ENCODE data around the genes FUT7, SSNA1, RNF224, SLC34A3 and CACNA1B.

DNA sequence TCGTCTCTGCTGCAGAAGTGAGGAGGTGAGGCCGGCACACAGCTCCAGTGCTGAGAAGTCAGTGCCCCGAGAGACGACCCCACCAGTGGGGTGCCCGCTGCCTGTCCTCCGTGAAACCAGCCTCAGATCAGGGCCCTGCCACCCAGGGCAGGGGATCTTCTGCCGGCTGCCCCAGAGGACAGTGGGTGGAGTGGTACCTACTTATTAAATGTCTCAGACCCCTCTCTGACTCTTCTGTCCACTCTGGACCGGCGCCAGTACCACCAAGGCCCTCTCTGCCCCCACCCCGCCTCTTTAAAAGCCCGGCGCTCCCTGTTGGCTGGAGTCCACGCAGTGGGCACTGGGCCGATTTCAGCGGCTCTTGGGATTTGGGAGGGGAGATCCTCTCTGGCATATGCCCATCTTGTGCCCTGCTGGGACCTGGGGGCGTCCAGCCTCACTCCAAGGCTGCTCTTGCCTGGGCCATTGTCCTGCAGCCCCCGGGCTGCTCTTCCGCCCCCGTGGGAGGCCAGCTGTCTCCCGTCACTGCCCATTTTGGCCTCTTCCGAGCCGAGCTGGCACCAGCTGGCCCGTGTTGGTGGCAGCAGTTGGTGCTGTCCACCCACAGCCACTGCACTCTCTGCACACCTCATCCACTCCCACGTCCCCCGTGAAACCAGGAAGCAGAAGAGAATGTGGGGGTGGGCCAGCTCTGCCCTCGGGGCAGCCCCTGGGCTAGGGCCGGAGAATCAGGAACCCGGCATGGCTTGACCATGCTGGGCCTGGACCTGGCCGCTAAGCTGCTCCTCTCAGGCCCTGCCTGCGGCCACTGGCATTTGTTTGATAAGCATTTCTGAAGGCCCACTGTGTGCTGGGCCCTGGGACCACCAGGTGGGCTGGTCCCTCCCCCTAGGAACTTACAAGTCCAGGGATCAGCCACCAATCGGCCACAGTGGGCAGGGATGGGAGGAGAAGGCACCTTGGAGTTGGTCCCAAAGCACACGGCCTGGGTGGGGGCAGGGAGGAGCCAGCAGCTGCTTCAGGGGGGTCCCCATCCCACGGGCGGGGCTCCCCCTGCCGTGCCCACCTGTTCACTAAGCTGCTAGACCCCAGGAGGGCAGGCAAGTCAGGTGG lies 2.1 kb downstream of the C8G start:
- RRBS, result 52% methylated on average over 5 of the region's 35 CpGs
CAGE:
- cytosol, long polyA plus RNA, result no peak
- long polyA plus RNA, result no peak
- nucleus, long polyA plus RNA, result no peak

GRCh38 chr9:137031775-137032866 lies at the start of gene FUT7:
Gene FUT7, minus strand, starts transcription at chr9:137032088.
- RRBS, result 77% methylated on average over 5 of the region's 28 CpGs
CAGE:
- cytosol, long polyA plus RNA, result no peak
- long polyA plus RNA, result no peak
- nucleus, long polyA plus RNA, result no peak

- RRBS, result 2% methylated on average over 52 of the region's 116 CpGs
CAGE:
- cytosol, long polyA plus RNA, result start-site peak on the plus strand at chr9:137188672-137188713, 106 and 106 reads in 2 replicates
- long polyA plus RNA, result start-site peak on the plus strand at chr9:137188644-137188714, 159 and 150 reads in 2 replicates
- nucleus, long polyA plus RNA, result no peak
Measured at GRCh38 chr9:137188384-137189450, at the start of gene SSNA1. Gene SSNA1, plus strand, starts transcription at chr9:137188676.

GRCh38 chr9:137226836-137227975 lies at the start of gene RNF224:
Gene RNF224, plus strand, starts transcription at chr9:137227502.
- RRBS, result no CpG with 5 or more reads among the region's 32 CpGs
CAGE:
- cytosol, long polyA plus RNA, result no peak
- long polyA plus RNA, result no peak
- nucleus, long polyA plus RNA, result no peak

- RRBS, result 46% methylated on average over 13 of the region's 34 CpGs
CAGE:
- cytosol, long polyA plus RNA, result no peak
- long polyA plus RNA, result no peak
- nucleus, long polyA plus RNA, result no peak
Measured at GRCh38 chr9:137230042-137231067, at the start of gene SLC34A3. Gene SLC34A3, plus strand, starts transcription at chr9:137230901.

DNA sequence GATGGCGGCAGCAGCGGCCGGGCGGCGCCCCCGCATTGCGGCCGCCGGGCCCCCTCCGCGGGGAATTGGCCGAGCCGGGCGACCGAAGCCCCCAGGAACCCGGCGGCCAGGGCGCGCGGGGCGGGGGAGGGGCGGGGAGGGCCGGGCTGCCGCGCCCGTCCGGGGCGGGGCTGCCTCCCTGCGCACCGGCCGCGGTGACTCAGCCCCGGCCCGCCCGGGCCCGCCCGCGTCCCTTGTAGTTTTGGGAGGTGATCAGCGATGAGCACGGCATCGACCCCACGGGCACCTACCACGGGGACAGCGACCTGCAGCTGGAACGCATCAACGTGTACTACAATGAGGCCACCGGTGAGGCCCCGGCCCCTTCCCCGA lies 381 bp downstream of the TUBB4B start:
- RRBS, result 4% methylated on average over 7 of the region's 49 CpGs
CAGE:
- cytosol, long polyA plus RNA, result no peak
- long polyA plus RNA, result no peak
- nucleus, long polyA plus RNA, result no peak

- RRBS, result 88% methylated on average over 3 of the region's 22 CpGs
CAGE:
- cytosol, long polyA plus RNA, result no peak
- long polyA plus RNA, result no peak
- nucleus, long polyA plus RNA, result no peak
Measured at GRCh38 chr9:137272994-137273893, 4.3 kb upstream of the TOR4A start.

DNA sequence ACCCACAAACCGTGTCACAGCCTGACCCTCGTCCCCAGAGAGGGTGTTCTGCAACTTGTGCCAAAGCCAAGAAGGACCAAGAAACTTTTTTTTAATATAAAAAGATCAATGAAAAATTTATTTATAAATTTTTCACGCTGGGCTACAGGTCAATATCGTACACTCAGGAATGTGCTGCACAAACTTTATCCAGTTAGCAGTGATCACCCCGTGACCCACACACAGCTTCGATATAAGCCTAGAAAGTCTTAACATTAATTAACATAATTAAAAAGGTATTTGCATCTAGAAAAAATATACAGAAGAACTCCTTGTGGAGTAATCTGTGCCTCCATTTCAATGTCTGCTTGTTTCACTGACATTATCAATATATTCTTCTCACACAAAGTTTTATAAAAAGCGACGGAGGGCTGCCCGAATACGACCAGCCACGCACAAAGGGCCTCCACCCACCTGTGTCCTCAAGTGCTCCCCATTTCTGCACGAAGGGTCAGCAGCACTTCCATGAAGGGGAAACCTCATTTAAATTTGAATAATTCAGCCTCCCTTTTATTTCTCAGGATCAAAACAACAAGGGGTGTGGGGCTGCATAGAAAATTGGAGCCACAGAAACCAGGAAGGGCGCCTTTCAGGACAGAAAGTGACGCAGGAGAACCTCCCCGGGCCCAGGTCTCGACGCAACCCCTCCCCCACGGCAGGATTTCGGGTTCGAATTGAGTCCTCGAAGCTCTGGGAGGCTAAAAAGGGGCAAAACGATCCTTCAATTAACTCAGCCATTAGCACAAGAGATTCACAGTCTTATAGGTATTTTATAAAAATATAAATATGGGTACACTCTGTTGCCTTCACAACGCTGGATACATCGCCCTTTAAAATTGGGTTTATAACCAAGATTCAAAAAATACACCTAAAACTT lies 2.3 kb downstream of the NRARP start:
- RRBS, result no CpG with 5 or more reads among the region's 24 CpGs
CAGE:
- cytosol, long polyA plus RNA, result no peak
- long polyA plus RNA, result no peak
- nucleus, long polyA plus RNA, result no peak

DNA sequence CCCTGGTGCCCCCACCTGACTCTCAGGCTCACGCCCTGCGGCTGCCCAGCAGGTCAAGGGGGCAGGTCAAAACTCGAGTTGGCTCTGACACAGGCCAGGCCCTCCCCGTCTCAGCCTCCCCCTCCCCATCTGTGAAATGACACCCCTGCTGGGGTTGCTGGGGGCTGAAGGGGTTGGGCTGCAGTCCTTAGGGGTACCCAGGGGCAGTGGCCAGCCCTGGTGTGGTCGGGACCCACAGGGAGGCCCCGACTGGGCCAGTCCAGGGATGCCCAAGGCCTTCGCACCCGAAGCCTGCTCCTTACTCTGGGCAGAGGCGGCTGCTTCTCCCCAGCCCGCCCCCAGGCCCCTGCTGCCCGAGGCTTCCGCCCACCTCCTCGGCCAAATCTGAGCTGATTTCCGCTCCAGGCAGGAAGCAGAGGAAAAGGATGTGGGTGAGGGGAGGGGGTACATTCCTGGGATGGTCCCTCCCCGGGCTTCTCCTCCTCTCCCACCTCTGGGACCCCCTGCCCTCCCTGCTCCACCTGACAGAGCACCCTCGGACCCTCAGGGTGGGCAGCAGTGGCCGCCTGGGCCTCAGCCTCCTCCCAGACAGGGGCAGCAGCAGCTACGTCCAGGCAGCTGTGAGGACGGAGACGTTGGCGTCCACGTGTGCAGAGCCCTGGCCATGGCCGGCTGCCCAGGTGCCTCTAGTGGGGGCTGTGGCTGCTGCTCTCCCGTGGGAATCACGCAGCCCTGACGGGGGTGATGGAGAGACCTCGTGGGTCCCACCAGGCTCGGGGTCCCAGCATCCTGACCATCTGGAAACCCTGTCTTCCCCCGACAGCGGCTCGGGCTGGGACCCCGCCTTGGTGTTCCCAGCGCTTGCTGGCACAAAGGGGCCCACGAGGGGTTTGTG lies 4.1 kb upstream of the NRARP start:
- RRBS, result 78% methylated on average over 1 of the region's 34 CpGs
CAGE:
- cytosol, long polyA plus RNA, result no peak
- long polyA plus RNA, result no peak
- nucleus, long polyA plus RNA, result no peak

- RRBS, result 82% methylated on average over 7 of the region's 23 CpGs
CAGE:
- cytosol, long polyA plus RNA, result no peak
- long polyA plus RNA, result no peak
- nucleus, long polyA plus RNA, result no peak
Measured at GRCh38 chr9:137436730-137437469, 4.3 kb downstream of the ENTPD8 start.

- RRBS, result no CpG with 5 or more reads among the region's 19 CpGs
CAGE:
- cytosol, long polyA plus RNA, result no peak
- long polyA plus RNA, result no peak
- nucleus, long polyA plus RNA, result no peak
Measured at GRCh38 chr9:137444887-137445743, 4.0 kb upstream of the ENTPD8 start.

DNA sequence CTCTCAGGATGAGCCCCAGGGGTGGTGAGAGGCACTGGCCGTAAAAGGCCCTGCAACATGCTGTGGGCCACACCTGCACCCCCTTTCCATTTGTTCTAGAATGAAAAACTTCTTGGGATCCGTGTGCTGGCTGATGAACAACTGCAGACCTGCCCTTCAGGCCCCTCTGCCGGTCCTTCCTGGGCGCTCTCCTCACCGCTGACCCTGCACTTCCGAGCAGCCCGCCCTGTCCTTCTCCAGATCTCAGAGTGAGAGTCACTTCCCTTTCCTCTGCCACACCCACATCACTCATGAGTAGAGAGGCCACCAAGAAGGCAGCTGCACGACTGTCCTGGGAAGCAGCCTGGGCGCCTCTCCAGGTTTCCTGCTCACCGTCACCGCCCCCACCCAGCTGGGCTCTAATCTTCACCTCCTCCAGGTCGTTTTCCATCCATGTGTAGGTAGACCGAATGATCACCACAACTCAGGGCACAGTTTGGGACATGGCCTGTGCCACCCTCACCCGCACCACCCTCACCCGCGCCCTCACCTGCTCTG lies 35.0 kb upstream of the NSMF start:
- RRBS, result no CpG with 5 or more reads among the region's 16 CpGs
CAGE:
- cytosol, long polyA plus RNA, result no peak
- long polyA plus RNA, result no peak
- nucleus, long polyA plus RNA, result no peak

DNA sequence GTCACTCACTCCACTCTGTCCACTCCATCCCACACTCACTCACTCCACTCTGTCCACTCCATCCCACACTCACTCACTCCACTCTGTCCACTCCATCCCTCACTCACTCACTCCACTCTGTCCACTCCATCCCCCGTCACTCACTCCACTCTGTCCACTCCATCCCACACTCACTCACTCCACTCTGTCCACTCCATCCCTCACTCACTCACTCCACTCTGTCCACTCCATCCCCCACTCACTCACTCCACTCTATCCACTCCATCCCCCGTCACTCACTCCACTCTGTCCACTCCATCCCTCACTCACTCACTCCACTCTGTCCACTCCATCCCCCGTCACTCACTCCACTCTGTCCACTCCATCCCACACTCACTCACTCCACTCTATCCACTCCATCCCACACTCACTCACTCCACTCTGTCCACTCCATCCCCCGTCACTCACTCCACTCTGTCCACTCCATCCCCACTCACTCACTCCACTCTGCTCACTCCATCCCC lies 32.7 kb downstream of the PNPLA7 start:
- RRBS, result no CpG with 5 or more reads among the region's 4 CpGs
CAGE:
- cytosol, long polyA plus RNA, result no peak
- long polyA plus RNA, result no peak
- nucleus, long polyA plus RNA, result no peak

- RRBS, result no CpG with 5 or more reads among the region's 3 CpGs
CAGE:
- cytosol, long polyA plus RNA, result no peak
- long polyA plus RNA, result no peak
- nucleus, long polyA plus RNA, result no peak
Measured at GRCh38 chr9:137517981-137518463, 32.2 kb downstream of the PNPLA7 start.

DNA sequence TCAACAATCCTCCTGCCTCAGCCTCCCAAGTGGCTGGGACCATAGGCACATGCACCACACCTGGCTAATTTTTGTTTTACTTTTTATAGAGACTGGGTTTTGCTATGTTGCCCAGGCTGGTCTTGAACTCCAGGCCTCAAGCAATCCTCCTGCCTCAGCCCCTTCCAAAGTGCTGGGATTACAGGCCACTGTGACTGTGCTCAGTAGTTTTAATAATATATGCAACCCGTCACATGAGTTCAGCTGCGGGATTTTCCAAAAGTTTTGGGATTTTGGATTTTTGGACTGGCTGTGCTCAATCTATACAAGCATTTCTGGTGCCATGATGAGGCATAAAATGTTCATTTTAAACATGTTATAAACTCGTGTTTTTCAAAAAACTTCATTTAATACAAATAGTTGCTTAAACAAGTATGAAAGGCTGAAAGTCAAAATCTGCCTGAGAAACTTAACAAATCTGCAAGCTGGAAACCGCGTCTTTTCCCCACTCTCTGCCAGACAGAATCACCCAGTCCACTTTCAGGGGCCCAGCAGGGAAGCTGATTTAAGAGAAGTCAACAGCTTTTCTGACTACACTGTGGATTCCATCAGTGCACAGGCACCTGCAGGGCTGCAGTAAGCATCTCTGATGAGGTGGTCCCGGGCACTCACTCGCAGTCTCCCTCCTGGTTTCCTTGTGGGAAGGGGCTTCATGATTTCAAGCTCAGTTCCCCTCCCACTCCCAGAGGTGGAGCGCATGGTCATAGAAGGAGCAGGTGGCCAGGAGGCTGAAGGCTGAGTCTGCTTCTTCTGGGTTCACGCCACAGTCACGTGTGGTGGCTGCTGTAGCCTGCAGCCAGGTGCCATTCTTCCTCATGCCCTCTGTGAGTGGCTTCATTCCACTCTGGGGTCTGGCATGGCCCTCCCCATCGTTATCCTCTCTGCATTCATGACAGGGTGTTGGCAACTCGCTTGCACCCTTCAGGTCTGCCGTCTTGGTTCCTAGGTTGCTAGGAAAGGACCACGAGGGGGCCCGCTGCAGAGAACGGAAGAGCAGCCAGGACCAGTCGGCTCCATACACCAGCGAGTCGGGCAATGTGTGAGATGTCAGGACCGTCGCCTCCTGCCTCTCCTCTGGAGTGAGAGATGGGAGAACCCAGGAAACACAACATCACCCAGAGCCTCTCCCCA lies 3.2 kb downstream of the MRPL41 start:
- RRBS, result no CpG with 5 or more reads among the region's 21 CpGs
CAGE:
- cytosol, long polyA plus RNA, result no peak
- long polyA plus RNA, result no peak
- nucleus, long polyA plus RNA, result no peak

DNA sequence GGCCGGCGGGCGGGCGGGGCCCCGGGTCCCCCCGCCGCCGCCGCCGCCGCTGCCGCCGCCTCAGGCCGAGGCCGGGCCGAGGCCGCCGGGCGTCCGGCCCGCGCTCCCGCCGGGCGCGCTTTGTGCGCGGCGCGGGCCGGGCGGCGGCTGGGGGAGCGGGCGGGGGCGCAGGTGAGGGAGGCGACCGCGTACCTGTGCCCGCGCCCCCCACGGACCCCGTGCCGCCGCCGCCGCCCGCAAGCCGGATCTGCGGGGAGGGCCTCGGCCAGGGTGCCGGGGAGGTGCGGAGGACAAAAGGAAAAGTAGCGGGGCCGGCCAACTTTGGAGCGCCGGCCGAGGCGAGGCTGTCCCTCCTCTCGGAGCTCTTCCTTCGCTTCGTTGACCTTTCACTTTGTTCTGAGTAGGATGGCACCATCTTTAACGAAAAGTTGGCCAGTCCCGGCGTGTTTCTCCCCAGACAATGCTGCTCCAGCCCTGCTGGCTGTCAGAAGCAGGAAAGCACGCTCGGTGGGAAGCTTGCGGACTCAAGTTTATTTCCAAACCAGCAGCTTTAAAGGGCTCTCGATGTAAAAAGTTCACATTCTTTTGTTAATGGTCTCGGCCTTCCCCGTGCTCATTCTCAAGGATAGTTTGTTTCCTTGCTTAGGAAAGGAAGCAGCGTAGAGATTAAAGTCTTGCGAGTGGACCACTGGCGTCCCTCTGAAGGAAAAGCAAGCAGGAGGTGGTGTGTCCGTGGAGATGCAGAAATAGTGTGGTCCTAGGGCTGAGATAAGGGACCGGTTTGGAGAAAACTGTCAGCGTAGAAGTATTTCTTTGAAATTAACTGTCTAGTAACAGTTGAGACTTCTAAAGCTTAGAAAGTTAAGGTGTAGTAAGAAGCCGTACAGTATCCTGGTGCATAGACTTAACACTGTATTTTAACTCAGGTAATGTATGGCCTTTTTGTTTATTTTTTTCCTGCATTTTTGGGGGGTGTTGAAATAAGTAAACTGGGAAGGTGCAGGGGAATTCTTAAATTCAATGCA lies 650 bp downstream of the EHMT1 start:
- RRBS, result 2% methylated on average over 31 of the region's 78 CpGs
CAGE:
- cytosol, long polyA plus RNA, result no peak
- long polyA plus RNA, result no peak
- nucleus, long polyA plus RNA, result no peak

DNA sequence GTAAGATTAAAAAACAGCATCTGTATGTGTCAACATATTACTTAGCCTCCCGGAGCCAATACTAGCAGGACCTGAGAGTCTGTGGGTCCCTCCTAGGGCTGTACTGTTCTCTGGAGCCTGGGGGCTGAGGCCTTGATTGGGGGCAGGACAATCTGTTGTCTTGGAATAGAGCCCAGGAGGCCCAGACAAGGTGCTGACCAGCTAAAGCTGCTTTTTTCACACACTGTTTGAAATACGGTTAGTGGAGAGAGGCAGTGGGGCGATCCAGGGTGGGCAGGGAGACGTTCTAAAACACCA lies 55.0 kb downstream of the EHMT1 start:
- RRBS, result no CpG with 5 or more reads among the region's 4 CpGs
CAGE:
- cytosol, long polyA plus RNA, result no peak
- long polyA plus RNA, result no peak
- nucleus, long polyA plus RNA, result no peak

DNA sequence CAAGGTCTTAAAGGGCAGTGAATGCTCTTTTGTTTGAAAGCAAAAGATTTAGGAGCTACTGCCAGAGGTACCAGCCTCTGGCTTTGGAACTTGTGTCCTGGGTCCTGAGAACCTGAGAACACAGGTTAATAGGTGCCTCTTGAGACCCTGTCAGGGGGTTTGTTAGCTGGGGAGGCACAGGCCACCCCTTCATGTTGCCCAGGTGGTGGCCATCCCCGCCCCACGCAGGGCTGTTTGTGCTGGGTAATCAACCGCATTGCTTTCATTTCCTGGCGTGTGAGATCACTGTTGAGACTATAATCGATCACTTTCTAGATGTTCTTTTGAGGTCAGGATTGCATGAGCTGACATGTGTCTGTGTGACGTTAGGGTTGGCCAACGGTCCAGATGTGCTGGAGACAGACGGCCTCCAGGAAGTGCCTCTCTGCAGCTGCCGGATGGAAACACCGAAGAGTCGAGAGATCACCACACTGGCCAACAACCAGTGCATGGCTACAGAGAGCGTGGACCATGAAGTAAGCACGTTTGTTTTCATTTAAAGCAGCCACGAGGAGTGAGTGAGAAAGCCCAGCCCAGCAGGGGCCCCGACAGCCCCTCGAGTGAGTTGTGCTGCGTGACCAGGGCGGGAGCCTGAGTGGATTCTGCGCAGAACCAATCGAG lies 115.1 kb upstream of the CACNA1B start:
- RRBS, result no CpG with 5 or more reads among the region's 20 CpGs
CAGE:
- cytosol, long polyA plus RNA, result no peak
- long polyA plus RNA, result no peak
- nucleus, long polyA plus RNA, result no peak

DNA sequence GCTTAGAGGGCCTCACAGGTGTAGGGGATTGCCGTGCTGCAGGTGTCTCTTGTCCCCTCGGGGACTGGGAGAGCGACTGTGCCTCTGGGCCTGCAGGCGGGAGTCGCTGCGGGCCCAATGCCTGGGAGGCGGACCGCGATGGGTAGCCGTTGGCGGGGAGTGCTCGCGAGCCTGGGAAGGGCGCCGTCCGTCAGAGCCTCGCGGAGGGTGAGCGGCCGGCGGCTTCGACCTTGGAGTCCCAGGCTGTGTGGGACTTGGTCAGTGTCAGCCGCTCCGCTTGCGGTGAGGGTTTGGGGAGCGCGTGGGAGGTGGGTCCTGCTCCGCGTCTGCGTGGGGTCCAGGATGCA lies 89.0 kb upstream of the CACNA1B start:
- RRBS, result no CpG with 5 or more reads among the region's 30 CpGs
CAGE:
- cytosol, long polyA plus RNA, result no peak
- long polyA plus RNA, result no peak
- nucleus, long polyA plus RNA, result no peak

DNA sequence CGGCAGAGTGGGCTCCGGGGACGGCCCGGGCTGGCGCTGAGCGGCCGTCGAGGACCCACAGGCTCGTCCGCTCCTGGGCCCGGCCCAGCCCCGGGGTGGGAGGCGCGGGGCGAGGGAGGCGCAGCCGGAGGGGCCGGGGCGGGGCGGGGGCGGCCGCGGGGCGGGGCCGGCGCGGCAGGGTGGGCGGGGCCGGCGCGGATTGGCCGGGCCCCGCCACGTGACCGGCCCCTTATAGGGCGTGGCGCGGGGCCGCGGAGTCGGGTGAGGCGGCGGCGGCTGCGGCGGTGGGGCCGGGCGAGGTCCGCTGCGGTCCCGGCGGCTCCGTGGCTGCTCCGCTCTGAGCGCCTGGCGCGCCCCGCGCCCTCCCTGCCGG lies at the start of gene CACNA1B:
TSS of gene CACNA1B (plus strand) at position 260 of the 373 bp plus-strand sequence.
- RRBS, result 8% methylated on average over 32 of the region's 60 CpGs
CAGE:
- cytosol, long polyA plus RNA, result no peak
- long polyA plus RNA, result no peak
- nucleus, long polyA plus RNA, result no peak

All from IMR-90 (cell line).